H7 (cell line): Measurements from ENCODE around the genes ALKBH7, CD70, GPR108 and ZNF557.

DNA sequence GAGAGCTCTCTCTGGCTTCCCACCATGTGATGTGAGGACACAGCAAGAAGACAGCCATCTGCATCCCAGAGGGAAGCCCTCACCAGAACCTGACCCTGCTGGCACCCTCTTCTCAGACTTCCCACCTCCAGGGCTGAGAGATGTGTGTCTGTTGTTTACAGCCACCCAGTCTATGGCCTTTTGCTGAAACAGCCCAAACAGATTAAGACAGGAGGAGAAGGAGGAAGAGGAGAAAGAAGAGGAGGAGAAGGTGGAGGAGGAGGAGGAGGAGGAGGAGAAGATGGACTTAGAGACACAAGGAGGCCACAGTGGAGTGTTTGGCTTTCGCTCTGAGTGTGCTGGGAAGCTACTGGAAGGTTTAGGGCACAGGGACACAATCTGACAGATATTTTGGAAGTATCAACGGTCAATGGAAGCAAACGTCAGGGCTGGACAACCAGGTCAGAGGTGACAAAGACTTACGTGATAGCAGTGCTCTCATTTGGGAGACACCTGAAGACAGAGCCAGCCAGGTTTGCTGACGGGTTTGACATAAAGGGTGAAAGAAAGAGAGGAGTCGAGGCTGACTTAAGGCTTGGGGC is 35.2 kb downstream of the RFX2 start:
- RAMPAGE, long total RNA = no peak

GRCh38 chr19:6244041-6244305 is 35.8 kb downstream of the MLLT1 start:
- RAMPAGE, long total RNA = no peak

DNA sequence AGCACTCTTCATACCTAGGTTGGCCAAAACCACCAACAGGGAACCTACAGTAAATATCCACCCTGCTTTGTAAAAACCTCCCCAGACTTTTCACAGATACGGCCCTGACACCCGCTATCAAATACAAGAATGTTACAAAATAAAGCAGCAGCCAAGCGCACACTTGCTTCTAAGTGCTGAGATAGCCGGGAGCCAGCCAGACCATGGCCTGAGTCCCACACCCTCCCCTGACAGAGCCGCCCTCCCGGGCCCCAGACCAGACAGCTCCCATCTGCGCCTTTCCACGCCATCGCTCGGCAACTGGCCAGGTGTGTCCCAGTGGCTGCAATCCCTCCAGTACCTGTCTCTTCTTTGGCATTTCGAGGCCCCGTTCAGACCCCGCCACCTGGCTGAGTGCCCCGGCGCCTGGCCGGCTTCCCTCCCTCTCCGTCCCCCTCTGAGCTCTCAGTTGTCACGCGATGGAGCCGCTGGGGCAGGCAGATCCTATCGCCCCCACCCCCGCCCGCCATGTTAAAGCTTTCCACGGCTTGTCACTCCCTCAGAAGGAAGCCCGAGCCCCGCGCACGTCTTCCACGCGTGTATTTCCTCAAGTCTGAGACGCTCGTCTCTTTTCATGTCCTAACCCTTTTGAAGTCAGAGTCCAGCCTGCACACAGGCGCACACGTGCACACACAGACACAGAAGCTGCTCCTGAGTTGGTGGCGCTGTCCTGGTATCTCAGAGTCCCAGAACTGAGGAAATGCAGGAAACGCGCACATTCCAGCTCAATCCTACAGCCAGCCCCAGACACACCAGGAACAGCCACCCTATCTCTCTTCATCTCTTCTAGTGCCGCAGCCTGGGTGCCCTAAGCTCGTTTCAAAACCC is 8.0 kb downstream of the MLLT1 start:
- RAMPAGE, long total RNA = no peak

DNA sequence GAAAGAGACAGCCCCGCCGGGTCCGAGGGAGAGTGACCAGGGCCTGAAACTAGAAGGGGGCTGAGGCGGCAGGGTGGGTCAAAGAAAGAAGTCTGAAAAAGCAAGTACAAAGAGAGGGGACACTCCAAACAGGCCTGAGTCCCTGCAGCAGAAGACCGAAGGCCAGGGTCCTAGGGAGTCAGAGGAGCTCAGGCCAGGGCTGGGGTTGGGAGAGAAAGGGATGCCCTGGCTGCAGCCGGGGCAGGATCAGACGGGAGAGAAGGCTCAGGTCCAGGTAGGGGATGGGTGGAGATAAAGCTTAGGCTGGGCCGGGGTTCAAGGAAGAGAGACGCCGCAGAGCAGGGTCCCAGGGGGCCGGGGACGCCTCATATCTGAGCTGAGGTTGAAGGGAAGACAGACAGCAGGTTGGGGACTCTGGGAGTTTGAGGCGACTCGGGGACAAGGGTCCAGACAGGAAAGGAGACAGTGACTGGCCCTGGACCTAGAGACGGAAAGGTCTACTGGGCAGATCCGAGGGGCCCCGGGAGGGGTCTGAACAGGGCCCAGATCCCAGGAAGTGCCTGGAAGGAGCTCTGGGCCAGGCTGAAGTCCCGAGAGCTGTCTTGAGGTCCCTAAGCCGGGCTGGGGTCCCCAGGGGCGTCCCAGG is 836 bp downstream of the MLLT1 start:
- RAMPAGE, long total RNA = no peak

GRCh38 chr19:6372637-6373403 is at the start of gene ALKBH7:
TSS of gene ALKBH7 (plus strand) at chr19:6372794.
- RAMPAGE, long total RNA = start-site peak on the plus strand at chr19:6372792-6372815, 521 reads

- RAMPAGE, long total RNA = no peak
Measured at GRCh38 chr19:6391758-6392001, 1.3 kb downstream of the GTF2F1 start.

GRCh38 chr19:6393857-6394242 is 886 bp upstream of the GTF2F1 start:
- RAMPAGE, long total RNA = no peak

DNA sequence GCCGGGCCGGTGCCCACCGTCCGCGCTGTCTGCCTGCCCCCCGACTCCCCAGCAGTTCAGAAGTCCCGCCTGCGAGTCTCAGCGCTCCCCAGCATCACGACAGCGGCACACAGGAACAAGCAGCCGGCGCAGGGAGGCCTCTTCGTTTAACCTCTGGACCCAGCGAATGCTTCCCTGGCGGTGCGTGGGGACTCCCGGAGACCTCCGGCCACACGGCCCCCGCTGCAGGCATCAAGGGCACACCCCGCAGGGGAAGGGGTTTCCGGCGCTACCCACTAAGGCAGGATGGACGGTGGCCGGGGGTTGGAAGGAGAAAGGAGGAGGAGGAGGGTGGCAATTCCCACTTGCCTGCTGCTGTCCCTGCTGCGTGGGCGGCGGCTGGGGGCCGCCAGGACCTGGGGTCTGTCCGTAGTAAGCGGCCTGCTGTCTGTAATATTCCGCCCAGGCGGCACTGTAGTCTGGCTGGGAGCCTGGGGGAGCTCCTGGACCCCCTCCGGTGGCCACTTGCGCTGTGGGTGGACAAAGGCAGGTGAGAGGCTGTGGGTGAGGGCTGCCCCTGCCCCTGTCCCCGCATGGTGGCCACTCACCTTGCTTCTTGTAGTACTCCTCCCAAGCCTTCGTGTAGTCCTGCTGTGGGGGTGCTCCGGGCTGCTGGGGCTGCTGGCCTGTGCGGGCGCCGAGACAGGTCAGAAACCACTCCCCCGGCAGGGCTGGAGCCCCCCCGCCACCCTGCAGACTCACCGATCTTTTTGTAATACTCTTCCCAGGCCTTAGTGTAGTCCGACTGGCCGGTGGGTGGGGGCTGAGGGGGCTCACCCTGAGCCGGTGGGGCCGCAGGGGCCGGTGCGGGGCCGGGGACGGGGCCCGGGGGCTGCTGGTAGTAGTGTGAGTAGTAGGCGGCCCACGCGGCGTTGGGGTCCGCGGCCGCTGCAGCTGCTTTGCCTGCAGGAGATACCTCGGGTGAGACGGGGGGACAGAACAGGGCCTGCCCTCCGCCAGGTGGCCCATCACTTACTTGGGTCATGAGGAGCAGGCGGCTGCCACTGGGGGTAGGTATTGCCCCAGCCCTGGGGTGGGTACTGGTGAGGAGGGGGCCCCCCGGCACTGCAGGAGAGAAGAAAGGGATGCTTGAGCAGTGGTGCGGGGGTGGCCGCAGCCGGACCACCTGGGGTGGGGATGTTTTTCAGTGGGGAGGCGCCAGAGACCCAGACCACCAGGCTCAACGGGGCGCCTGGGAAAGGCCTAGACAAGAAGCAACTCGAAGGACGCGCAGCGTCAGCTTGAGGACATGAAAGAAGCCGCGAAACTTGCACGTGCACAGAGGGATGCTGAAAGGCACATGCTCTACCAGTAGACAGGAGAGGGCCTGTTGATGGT is 9.3 kb downstream of the KHSRP start:
- RAMPAGE, long total RNA = no peak

DNA sequence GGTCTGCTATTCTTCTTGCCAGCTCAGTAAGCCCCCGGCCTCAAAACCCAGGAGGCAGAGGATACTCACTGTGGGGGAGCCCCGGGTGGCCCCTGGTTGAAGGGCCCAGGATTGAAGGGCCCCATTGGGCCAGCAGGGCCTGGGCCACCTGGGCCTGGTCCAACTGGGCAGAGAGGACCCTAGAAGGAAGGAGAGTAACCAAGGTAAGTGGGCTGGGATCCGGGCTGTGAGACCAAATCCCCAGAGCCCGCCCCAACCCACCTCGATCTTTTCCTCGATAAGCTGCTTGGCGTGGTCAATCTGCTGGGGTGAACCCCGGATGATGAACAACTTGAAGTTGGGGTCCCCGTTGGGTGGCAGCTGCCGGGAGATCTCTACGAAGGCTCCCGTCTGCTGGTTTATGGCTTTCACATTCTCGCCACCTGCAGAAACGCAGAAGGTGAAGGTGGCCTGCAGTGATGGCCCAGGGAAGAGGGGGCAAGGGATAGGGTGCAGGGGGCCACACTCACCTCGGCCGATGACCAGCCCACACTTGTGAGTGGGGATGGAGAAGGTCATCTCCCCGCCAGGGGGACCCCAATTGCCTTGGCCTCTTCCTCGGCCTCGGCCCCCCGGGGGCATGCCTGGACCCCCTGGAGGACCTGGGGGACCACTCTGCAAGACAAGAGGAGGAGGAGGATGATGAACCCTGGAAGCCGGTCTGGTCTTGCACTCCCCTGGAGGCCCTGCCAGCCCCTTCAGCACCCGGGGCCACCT is 8.2 kb downstream of the KHSRP start:
- RAMPAGE, long total RNA = no peak

GRCh38 chr19:6425982-6426585 is 1.5 kb upstream of the KHSRP start:
- RAMPAGE, long total RNA = no peak

- RAMPAGE, long total RNA = no peak
Measured at GRCh38 chr19:6515869-6516780, 14.0 kb upstream of the TUBB4A start.

DNA sequence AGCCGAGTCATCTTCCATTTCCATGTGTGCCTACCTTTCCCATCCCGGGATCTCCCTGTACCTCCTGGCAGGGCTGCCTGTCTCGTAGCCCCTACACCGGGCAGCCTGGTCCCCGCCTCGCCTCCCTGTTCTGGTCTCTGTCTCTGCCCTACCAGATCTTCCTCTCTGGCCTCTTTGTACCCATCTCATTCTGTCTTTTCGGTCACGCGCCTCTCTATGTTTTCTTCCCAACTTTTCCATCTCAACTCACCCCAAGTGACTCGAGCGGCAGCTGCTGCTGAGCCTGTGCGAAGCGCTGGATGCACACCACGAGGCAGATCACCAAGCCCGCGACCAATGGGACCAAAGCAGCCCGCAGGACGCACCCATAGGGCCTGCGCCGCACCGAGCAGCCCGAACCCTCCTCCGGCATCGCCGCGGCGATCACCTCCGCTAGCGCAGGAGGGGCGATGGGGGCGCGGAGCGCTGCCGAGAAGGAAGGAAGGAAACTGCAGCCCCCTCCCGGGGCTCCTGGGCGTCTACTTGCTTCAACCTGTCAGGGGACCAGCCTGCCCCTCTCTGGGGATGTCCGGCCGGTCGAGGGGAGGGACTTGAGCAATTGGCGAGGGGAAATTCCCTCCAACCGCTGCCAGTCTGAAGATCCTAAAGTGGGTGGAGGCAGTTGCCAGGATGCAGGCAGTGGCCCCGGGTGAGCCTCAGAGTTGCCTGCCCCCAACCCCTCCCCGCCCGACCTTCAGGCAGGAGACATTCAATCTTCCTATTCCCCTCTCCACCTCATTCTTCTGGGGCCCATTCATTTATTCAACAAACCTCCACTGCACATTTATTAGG is at the start of gene CD70:
Gene CD70 (minus strand): TSS at position 560 of the 831 bp plus-strand sequence.
- RAMPAGE, long total RNA = no peak

- RAMPAGE, long total RNA = no peak
Measured at GRCh38 chr19:6654459-6654812, 15.5 kb downstream of the TNFSF14 start.

DNA sequence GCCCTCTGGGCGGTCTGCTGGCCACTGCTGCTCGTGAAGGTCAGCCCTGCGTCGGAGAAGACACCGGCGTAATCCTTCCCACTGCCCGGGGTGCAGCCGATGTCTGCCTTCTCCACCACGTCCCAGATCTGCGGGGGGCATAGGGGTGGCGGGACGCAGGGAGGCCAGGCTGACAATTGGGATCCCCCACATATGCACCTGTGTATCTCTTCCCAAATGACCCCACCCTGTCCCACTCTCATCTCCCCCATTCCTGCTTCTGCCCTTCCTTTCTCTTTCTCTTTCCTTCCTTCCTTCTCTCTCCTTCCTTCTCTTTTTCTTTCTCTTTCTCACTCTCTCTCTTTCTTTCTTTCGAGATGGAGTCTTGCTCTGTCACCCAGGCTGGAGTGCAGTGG is 12.7 kb downstream of the C3 start:
- RAMPAGE, long total RNA = no peak

GRCh38 chr19:6726055-6726501 is 5.6 kb upstream of the C3 start:
- RAMPAGE, long total RNA = no peak

DNA sequence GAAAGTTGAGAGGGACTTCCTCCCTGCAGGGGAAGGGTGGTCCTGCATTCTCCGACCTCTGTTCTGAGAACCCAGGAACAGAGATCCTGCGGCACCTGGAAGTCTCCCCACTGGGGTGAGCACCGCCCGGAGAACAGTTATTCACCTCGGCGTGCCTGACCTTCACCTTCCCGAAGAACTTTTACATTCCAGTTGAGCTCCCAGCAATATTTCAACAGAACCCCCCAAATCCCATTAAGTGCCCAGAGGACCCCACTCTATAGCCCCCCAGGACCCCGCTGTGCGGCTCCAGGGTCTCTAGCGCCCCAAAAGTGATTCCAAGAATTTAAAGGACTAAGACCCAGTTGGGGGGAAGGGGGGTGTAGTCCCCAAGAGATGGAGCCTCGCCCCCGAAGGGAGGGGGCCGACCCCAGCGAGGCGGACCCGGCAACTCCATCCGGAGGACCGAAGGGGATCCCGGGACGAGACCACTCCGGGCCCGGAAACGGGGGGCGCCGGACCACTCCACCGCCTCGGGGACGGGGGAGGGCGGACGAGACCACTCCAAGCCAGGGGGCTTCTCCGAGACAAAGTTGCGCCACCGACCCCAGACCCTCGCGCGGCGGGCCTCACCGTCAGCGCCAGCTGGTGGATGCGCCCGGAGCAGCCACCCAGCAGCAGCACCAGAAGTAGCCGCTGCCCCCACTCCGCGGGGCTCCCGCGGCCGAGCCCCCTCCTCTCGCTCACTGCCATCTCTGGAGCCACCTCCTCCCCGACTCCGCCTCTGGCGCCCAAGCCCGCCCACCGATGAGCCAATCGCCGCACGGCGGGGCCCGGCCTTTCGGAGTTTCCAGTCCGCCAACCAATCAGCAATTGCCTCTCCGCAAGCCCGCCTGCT is at the start of gene GPR108:
Gene GPR108 (minus strand): TSS at position 736 of the 877 bp plus-strand sequence.
- RAMPAGE, long total RNA = start-site peak on the minus strand centred at position 434 of the sequence, 59 bp wide, 40 reads; start-site peak on the minus strand centred at position 718 of the sequence, 89 bp wide, 23 reads

DNA sequence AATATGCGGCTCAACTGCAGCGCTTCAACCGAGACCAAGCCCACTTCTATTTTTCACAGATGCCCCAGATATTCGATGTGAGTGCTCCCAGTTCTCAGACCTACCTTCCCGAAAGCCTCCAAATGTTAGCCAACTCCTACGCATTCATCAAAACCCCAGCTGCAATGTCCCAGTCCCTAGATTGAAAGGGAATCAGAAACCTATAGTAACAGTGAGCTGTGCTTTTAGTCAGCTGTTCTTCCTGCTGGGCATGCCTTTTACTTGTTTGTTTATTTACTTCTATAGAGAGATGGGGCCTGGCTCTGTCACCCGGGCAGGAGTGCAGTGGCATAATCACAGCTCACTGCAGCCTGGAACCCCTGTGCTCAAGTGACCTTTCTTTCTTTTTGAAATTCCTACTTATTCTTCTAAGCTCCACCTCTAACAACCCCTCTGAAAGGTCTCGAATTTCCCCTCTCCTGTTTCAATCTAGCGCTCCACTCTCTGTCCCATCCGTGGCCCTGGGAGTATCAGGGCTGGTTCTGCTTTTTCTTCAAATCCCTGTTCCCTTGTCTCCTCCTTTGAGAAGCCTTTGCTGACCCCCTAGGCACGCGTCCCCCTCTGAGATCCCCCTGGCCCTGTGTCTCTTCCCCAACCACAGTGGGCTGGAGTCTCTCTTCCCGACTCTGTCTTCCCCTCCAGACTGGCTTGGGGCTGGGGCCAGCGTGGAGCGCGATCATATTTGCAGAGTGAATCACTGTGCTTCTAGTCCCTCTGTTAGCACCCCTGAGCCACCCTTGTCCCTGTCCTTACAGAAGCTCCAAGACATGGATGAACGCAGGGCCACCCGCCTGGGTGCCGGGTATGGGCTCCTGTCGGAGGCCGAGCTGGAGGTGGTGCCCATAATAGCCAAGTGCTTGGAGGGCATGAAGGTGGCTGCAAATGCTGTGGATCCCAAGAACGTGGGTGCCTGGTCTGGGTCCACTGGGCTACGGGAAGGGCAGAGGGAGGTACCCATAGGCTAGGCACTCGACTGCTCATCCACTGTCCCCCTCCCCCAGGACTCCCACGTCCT is 4.6 kb downstream of the TRIP10 start:
- RAMPAGE, long total RNA = no peak

DNA sequence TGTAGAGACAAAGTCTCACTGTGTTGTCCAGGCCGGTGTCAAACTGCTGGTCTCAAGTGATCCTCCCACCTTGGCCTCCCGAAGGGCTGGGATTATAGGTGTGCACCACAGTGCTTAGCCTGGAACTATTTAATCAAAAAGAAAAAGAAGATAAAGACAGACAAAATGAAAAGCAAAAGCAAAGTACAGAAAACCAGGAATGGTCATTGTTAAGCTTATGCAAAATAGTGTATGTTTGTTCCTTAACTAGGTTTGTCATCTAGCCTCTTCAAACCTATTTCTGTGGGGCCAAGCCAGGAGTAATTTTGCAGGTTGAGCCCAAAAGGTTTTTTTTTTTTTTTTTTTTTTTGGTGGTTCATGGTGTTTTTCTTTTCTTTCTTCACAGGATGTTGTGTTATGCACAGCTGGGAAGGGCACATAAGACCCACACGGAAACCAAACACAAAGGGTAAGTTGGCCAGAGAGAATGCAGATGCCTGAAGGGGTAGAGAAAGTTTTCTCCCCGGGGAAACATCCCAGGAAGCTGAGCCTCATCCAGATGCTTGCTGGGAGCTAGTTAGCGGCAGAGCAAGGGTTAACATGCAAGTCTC is 2.8 kb downstream of the ADGRE1 start:
- RAMPAGE, long total RNA = no peak

DNA sequence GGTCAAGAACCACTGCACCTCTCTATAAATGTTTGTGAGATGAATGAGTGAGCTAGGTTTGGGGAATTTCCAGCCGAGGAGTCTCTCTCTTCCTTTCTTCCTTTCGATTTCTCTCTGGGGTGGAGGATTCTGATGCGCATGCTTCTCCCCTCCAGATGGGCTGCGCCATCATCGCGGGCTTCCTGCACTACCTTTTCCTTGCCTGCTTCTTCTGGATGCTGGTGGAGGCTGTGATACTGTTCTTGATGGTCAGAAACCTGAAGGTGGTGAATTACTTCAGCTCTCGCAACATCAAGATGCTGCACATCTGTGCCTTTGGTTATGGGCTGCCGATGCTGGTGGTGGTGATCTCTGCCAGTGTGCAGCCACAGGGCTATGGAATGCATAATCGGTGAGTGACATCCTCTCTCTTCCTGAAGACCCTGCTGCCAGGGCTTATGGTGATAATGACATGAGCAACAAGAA is 38.9 kb downstream of the ADGRE1 start:
- RAMPAGE, long total RNA = no peak

GRCh38 chr19:7069059-7069808 is at the start of gene ZNF557:
TSS of gene ZNF557 (plus strand) at chr19:7069703.
- RAMPAGE, long total RNA = start-site peak on the plus strand at chr19:7069697-7069714, 28 reads